Trachea (tissue), 1 donor: ENCODE results near the genes NAV2, PRMT3 and SLC5A12.

GRCh38 chr11:19597745-19598425 lies 114.8 kb upstream of the NAV2 start:
- PRO-cap = no peak

DNA sequence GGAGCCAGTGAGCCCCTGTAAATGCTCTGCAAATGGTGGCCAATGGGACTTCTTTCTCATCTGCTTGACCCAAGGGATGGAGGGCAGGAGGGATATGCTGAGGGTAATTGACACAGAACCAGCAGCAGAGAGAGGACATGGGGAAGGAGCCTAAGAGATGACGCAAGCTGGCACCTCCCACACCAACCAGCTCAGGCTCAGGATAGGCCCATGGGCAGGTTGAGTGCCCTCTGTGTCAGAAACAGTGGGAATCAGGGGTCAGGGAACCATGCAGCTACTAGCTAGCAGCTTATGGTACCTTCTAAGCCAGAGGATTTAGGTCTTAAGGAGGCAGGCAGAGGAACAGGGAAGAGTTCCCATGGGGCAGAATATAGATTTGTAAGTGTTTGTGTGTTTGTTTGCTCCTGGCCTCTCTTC lies 40.1 kb upstream of the NAV2 start:
- PRO-cap = no peak

GRCh38 chr11:19711757-19712961 lies at the start of gene NAV2:
NAV2 (plus strand) TSS chr11:19712837.
- PRO-cap = bidirectional peak, plus-strand start at chr11:19712837, minus-strand start at chr11:19712675

DNA sequence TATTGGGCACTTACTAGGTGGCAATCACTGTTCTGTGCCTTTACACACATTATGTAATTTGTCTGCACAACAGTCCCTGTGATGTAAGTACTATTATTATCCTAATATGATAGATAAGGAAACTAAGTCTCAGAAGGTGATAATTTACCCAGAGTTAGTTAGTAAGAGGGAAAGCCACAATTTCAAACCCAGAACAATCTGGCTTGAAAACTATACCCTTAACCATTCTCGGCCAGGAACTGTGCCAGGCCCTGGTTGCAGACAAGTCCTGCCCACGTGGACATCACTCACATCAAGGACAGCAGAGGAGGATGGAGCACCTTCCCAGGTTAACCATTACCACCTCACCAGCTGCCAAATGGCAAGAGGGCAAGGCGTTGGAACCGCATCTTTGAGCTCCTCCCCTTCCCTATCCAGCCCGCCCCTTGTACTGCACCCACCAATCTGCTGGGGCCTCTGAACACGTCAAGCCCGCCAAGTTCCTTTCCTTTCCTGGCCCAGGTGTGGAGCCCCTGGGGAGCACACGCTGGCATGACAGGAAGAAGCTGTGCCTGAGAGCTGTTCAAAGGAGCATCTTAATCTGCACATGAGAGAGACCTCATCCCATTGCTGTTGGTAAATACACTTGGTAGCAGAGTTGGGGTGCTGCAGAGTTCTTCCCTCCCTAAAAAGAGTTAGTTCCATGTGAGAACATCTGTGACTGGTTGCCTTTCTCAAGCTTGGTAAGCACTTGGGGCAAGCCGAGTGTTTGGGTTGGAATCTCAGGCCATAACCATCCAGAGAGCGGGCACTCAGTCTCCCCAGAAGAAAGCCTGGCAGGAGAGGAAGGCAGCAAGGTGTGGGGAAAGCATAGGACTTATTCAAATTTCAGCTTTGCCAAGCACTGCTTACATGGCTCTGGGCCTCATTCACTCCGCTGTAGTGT lies 78.6 kb downstream of the NAV2 start:
- PRO-cap = no peak

GRCh38 chr11:19832916-19833115 lies 120.2 kb downstream of the NAV2 start:
- PRO-cap = unidirectional peak, plus-strand start at chr11:19832977

DNA sequence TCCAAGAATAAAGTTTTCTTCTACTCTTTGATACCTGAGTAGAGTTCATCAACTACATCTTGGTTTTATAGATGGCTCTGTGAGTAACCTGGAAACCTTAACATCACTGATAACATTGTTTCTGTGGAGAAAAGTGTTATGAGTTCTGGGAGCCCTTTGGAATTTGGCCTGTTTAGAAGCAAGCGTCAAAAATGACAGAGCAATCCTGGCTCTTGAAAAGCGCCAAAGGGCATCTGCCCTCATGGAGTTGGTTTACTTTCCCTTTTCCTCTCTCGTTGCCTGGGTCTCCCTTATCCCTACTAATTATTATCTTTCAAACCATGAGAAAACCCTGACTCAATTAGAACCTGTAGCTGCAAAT lies 140.1 kb downstream of the DBX1 start:
- PRO-cap = no peak

GRCh38 chr11:20022668-20023475 lies 137.4 kb downstream of the DBX1 start:
- PRO-cap = no peak

DNA sequence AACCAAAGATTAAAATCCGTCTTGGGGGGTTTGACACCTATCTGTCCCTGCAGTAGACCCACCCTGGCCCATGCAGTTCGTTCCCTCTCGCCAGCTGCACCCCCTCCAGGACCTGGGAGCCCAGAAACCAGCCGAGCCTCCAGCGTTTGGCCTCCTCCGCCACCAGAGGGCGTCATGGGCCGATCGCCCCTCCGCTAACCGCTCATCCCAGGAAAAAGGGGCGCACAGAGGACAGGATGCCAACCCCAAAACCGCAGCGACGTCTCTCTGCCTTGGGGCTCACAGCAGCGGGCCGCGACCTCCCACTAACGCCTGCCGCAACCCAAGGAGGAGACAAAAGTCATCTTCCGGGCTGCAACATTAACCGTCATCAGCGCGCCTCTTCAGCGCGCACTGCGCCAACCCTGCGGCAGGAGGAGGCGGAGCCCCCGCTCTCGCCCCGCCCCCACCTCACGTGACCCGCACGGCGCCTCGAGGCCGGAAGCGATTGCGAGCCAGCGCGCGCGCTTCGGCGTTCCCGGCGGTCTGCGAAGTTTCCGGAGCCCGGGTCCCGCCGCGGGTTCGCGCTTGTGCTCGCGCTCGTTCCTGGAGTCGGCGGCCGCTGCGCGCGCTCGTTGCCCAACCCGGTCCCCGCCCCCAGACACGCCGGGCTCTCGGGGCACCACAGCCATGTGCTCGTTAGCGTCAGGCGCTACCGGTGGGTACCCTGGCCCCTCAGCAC lies at the start of gene PRMT3:
Gene PRMT3, plus strand, starts transcription at position 639 of the 721 bp plus-strand sequence.
- PRO-cap = unidirectional peak, minus-strand start at position 114 of the sequence; bidirectional peak, plus-strand start at position 582 of the sequence, minus-strand start at position 384 of the sequence

- PRO-cap = no peak
Observed at GRCh38 chr11:21912427-21912836, 280.5 kb upstream of the ANO5 start.

GRCh38 chr11:22194163-22194712 lies 1.4 kb downstream of the ANO5 start:
- PRO-cap = no peak

GRCh38 chr11:24828787-24829101 lies 331.9 kb downstream of the LUZP2 start:
- PRO-cap = no peak

DNA sequence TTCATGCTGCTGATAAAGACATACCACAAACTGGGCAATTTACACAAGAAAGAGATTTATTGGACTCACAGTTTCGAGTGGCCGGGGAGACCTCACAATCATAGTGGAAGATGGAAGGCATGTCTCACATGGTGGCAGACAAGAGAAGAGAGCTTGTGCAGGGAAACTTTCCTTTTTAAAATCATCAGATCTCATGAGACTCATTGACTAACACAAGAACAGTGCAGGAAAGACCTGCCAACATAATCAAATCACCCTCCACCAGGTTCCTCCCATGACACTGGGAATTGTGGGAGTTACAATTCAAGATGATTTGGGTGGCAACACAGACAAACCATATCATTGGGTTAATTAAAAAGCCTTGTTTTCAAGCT lies 720.5 kb upstream of the ANO3 start:
- PRO-cap = no peak

DNA sequence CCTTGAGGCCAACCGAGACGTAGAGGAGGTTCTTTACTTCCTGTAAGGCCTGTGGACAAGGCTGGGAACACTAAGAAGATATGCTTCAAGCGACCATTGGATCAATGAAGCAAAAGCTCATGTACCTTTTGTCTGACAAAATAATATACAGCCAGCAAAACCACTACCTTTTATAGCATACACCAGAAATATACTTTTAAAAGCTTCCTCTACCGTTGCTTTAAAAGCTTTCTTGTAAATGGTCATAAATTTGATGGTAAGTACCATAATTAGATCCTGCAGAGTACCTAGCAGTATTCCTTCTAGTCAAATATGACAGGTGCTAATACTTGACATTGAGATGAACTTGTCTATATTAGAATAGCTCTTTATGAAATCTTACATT lies 340.5 kb upstream of the ANO3 start:
- PRO-cap = no peak

GRCh38 chr11:26721819-26722383 lies at the start of gene SLC5A12:
SLC5A12 (minus strand) TSS chr11:26722060.
- PRO-cap = no peak

DNA sequence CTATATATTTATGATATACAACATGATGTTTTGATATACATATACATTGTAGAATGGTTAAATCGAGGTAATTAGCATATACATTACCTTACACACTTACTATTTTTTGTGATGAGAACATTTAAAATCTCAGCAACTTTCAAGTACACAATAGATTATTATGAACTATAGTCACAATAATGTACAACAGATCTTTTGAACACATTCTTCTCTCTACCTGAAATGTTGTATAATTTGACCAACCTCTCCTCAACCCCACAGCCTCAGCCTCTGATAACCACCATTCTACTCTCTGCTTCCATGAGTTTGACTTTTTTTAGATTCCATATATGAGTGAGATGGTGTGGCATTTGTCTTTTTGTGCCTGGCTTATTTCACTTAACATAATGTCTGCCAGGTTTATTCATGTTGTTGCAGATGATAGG lies 34.8 kb upstream of the SLC5A12 start:
- PRO-cap = unidirectional peak, minus-strand start at position 256 of the sequence

GRCh38 chr11:26841808-26842116 lies 119.9 kb upstream of the SLC5A12 start:
- PRO-cap = no peak

DNA sequence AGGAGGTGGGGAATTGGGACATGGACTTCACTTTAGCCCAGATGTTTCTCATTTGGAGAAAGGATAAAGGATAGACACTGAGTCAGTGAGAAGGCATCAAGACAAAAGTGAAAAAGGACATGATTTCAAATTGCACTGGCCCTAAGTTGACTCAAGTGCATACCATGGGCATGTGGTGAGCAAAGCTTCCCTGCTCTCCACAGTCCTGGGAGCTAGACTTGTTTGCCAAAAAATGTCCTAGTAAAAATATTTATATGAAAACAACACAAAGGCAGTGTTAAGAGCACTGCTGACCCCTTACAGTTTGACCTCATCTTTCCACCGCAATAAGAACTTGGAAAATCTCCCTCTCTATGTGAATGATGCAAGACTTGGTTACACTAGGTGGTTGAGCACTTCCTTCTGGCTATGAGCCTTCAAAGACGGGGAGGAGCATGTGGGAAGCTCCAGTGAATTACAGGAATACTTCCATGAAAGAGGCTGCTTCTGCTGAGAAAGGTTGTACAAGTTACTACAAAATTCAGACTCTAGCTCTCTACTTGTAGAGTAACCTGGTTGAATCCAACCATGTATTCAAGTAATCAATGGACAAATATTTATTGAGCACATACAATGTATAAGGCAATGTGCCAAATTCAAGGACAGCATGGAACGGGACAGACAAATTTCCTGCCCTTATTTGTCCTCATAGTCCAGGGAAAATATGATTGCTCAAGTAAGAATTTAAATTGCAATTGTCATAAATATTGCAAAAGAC lies 46.4 kb upstream of the FIBIN start:
- PRO-cap = no peak

DNA sequence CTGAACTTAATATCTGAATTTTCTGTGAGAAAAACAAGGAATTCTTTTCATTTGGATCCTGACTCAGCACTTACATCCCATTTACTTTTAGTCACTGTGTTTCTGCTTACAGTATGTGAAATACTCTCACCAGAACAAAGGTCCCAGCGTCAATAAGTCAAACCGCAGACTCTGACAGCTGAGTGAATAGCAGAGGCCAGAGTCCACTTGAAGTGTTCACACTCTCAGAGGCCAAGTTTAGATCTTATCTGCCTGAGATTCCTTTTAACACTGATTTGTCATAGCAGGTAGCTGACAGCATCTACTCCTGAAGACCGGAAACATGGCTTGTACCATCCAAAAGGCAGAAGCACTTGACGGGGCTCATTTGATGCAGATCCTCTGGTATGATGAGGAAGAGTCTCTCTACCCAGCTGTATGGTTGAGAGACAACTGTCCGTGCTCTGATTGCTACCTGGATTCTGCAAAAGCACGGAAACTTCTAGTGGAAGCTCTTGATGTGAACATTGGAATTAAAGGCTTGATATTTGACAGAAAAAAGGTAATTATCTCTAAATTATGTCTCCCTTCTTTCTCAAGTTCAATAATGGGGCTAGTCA lies 14.6 kb downstream of the BBOX1 start:
- PRO-cap = no peak

DNA sequence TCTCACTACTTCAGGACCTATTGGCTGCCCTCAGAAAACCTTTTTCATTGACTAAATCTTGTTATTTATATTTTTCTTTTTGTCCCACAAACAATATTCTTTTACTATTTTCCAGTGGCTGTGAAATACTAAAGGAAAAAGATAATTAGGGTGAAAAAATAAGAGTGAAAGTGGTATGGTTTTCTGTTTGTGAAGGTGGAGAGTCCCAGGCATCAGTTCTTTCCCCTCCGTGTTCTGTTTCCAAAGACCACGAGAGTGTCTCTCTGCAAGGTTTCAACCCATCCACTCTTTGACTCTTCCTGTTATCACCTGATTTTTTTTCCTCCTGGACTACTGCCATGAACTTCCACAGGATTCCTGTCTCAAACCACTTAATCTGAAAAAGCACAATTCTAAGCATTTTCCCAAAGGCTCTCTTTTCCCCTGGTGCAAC lies 33.7 kb upstream of the CCDC34 start:
- PRO-cap = no peak

DNA sequence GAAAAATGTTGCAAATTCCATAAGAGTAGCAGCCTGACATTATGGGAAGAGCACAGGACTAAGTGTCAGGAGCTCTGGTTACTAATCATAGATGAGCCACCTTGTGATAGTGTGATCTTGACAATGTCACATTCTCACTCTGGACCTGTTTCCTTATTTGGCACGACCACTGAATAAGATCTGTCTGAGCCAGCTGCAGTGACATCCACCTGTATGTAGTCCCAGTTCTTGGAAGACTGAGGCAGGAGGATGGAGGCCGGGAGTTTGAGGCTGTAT lies 5.7 kb upstream of the LIN7C start:
- PRO-cap = no peak